Sigmoid colon (tissue), 4 donors: ENCODE measurements around the gene LRPPRC.

DNA sequence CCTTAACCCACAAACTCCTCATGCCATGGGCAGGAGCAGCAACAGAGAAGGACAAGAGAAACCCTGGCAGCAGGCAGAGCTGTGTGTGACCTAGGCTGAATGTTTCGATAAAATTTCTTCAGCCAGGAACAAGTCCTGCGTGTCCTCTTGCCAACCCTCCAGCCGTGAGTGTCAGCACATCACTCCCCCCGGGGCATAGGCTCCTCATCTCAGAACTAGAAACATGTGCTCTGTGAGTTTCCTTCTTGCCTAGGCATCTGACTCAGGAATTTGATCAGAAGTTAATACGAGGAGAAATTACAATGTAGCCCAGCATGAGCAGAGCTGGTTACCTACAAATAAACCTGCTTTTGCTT is 2.2 kb downstream of the ABCG8 start:
- PRO-cap, result no peak
- RAMPAGE, long total RNA, 4 experiments, result no peak in any of the 4 experiments

GRCh38 chr2:43841999-43842183 is 3.1 kb downstream of the ABCG8 start:
- PRO-cap, result no peak
- RAMPAGE, long total RNA, 4 experiments, result no peak in any of the 4 experiments

DNA sequence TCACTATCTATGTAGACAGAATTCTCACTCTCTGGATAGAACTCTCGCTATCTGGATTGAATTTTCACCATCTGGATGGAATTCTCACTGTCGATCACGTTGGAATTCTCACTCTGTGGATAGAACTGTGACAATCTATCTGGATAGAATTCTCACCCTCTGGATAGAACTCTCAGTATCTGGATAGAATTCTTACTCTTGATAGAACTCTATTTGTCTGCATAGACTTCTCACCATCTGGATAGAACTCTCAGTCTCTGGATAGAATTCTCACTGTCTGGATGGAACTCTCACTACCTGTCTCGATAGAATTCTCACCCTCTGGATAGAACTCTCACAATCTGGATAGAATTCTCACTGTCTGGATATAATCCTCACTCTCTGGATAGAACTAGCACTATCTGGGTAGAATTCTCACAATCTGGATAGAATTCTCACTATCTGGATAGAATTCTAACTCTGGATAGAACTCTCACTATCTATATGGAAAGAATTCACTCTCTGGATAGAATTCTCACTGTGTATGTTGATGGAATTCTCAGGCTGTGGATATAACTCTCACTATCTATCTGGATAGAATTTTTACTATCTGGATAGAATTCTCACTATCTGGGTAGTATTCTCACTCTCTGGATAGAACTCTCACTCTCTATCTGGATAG is 31.2 kb downstream of the ABCG8 start:
- PRO-cap, result no peak
- RAMPAGE, long total RNA, 4 experiments, result no peak in any of the 4 experiments

DNA sequence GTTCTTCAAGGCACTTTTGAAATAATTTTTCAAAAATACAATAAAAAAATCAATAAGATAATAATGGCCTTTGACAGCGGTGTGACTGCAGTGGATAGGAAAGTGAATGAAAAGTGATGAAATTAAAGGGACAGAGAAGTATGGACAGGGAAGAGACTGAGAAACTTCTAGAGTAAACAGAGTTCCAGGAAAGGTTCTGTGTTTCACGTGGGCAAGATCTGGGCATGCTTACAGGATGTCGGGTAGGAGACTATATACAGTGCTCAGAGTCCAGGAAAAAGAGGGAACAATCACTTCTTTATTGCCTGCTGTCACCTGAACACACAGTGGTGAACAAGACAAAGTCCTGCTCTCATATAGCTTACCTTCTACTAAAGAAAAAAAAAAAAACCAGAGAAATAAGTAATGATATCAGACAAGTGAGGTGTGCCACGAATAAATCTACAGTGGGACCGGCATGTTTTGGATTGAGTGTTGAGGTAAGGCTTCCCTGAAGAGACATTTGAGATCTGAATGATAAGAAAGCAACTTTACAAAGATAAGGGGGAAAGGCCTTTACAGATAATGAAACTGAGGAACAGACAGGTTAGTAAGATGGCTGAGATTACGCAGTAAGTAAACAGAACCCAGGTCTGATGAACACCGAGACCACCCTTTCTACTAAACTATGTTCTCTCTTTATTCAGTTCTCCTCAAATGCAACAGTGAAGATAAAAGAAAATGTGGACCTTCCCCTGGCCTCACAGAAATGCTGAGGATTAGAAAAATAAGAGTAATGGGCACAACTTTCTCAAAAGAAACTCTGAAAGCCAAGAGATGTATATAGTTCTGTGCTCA is 2.2 kb downstream of the LRPPRC start:
- PRO-cap, result no peak
- RAMPAGE, long total RNA, 4 experiments, result start-site peak on the minus strand in 1 of 4 experiments, centred at position 391 of the sequence, 5 reads per replicate

DNA sequence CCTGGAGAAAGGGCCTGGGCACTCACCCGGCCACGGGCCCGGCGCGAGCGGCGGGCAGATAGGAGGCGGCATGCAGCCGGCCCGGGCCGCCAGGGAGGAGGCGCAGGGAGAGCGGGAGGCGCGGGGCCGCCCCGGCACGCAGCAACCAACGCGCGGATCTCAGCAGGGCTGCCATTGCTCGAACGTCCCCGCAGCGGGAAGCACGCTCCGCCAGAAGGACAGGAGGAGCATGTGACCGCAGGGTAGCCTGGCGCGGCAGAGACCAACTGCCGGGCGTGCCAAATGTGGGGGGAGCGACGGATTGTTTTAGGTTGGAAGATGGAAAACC is at the start of gene LRPPRC:
Gene LRPPRC (minus strand): TSS at position 217 of the 328 bp plus-strand sequence.
- PRO-cap, result unidirectional peak, minus-strand start at position 190 of the sequence
- RAMPAGE, long total RNA, 4 experiments, result start-site peak on the minus strand in 1 of 4 experiments, centred at position 205 of the sequence, 14 reads per replicate

GRCh38 chr2:44286740-44287198 is 11.5 kb downstream of the SLC3A1 start:
- PRO-cap, result no peak
- RAMPAGE, long total RNA, 4 experiments, result no peak in any of the 4 experiments

DNA sequence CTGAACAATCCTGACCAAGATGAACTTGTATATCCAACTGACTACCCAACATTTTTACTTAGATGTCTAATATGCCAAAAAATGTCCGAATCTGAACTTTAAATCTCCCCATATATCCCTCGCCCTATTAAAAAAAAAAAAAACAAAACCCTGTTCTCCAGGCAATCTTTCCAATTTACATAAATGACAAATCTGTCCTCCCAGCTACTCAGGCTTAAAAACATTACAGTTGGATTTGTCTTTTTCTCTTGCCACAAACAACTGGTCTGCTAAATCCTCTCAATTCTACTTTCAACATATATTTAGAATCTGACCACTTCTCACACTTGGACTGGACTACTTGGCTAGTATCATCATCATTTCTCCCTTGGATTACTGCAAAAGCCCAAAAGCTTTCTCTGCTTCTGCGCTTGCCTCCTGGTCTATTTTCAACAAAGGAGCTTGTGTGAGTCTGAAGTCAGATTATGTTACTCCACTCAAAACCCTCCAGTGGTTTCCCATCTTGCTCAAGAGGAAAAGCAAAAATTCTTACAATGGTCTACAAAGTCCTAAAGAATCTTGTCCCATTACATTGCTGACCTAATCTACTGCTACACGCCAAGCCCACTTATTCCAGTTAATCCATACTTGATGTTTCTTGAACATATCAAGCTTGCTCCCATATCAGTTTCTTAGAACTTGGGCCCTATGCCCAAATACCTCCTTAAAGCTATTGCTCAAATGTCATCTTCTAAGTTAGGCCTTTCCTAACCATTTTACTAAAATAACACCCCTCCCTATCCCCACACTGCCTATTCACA is 9.7 kb downstream of the PREPL start:
- PRO-cap, result no peak
- RAMPAGE, long total RNA, 4 experiments, result no peak in any of the 4 experiments

DNA sequence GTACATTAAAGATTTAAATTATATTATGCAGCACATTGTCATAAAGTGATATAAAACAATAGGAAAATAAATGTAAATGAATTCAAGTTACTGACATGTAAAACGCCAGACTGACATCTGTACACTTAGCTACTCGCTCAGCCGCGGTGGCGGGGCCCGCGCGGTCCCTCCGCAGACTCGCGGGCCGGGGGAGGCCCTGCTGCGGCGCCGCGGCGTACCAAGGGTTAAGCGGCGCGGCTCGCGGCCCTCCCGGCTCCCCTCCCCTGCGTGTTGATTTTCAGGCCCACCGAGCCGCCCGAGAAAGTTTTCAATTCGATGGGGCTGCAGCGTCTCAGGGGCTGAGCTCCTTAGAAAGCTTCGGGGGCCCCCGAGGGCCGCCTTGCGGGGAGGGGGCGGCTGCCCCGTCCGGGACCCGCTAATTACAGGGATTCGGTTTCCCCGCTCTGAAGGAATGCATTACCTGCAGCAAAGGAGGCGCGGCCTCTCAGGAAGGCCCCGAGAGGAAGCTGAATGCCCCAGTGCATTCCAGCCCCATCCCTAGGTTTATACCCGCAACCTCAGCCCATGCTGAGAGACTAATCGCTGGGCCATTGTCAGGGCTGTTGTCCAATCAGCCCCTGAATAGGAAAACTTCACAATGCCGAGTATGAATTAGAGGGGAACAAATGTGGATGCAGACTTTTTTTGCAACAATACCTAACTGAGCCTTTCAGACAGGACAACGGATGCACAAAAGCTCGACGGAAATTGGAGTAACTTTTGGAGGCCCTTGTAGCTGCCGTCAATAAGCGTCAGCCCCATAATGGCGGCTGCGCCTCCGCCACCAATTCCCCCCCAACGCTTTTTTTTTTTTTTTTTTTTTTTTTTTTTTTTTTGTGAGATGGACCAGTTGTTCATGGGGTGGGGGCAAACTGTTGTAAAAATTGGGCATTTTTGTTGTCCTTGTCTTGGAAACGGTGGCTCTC is 138.8 kb upstream of the SIX3 start:
- PRO-cap, result no peak
- RAMPAGE, long total RNA, 4 experiments, result no peak in any of the 4 experiments

DNA sequence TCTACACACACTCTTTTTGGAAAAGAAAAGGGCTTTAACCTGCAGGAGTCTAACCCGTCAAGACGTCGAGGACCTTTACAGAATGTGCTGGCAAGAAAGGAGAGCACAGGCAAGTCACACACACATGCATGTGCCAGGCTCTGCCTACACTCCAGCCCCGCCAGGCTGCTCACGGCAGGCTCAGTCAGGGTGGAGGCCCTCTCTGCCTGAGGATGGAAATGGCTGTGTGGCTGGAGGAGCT is 10.2 kb downstream of the SIX3 start:
- PRO-cap, result no peak
- RAMPAGE, long total RNA, 4 experiments, result no peak in any of the 4 experiments

DNA sequence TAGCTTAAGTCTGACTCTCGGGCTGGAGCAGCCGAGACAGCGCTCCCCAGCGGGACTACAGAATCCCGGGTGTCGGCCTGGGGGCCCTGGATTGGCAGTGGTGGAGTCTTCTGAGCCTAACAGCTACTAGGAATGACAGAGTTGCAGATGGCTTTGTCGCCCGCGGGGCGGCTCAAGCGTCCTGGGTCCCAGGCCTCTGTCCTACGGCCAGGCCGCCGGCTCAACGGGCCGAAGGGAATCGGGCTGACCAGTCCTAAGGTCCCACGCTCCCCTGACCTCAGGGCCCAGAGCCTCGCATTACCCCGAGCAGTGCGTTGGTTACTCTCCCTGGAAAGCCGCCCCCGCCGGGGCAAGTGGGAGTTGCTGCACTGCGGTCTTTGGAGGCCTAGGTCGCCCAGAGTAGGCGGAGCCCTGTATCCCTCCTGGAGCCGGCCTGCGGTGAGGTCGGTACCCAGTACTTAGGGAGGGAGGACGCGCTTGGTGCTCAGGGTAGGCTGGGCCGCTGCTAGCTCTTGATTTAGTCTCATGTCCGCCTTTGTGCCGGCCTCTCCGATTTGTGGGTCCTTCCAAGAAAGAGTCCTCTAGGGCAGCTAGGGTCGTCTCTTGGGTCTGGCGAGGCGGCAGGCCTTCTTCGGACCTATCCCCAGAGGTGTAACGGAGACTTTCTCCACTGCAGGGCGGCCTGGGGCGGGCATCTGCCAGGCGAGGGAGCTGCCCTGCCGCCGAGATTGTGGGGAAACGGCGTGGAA is 8.7 kb downstream of the SIX2 start:
- PRO-cap, result no peak
- RAMPAGE, long total RNA, 4 experiments, result no peak in any of the 4 experiments

DNA sequence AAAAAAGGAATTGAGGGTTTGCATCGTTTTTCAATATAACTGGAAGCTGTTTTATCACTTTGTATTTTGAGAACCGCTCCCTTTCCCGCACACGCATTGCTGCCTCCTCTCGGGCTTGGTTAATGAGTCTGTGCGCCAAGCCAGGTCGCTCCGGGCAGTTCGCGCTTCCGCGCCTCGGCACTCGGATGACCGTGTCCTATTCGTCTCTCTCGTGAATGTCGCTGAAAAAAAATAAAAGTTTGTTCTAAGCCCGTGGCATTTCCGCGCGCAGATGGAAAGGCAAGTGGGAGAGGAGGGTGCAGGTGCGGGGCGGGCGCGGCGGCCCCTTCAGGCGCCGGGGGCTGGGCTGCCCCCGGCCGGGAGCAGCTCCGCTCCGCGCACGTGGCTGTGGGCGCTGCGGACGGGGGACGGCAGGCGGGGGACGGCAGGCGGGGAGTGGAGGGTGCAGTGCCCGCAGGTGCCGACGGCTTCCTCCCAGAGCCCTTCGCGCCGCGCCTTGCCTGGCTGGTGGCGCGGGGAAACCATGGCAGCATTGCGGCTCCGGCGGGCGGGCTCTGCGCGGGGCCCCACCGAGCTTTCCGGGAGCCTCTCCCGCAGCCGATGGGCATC is 159.5 kb upstream of the SIX2 start:
- PRO-cap, result unidirectional peak, plus-strand start at position 427 of the sequence
- RAMPAGE, long total RNA, 4 experiments, result no peak in any of the 4 experiments

GRCh38 chr2:45583971-45584517 is 27.0 kb downstream of the SRBD1 start:
- PRO-cap, result no peak
- RAMPAGE, long total RNA, 4 experiments, result no peak in any of the 4 experiments

- PRO-cap, result no peak
- RAMPAGE, long total RNA, 4 experiments, result no peak in any of the 4 experiments
These were observed 30.3 kb downstream of the PRKCE start for GRCh38 chr2:45681670-45682247.

GRCh38 chr2:45700346-45701364 is 49.2 kb downstream of the PRKCE start:
- PRO-cap, result no peak
- RAMPAGE, long total RNA, 4 experiments, result no peak in any of the 4 experiments

GRCh38 chr2:45897801-45898608 is 246.5 kb downstream of the PRKCE start:
- PRO-cap, result no peak
- RAMPAGE, long total RNA, 4 experiments, result no peak in any of the 4 experiments

DNA sequence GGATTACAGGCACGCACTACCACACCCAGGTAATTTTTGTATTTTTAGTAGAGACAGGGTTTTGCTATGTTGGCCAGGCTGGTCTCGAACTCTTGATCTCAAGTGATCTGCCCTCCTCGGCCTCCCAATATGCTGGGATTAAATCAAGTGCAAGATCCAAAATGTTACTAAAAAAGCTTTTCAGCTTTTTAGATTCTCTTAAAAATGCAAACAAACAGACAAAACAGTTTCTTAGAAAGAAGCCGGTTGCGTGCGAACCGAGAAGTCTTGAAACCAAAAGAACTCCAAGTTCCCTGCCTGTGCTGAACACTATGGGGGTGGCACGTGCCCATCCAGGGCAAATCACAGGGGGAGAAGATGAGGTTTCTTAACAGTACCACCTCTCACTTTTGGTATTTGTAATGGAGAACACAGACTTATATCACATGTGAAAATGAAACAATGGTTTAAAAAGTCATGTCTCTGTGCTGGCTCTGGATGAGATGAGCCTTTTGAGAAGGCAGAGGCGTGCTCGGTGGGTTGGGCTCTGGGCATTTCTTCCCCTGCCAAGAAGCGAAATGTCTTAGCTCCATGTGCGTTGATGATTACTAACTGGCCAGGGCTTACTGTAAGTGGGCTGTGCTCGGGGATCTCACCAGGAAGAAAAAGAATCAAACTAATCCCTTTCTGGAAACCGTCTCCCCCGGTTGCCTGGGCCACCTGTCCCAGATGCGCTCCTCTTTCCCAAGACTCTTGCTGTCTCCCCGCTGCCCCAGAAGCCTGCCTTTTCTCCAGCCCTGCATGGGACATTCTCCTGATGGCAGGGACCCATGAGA is 252.8 kb downstream of the PRKCE start:
- PRO-cap, result no peak
- RAMPAGE, long total RNA, 4 experiments, result no peak in any of the 4 experiments

GRCh38 chr2:45922410-45922931 is 271.0 kb downstream of the PRKCE start:
- PRO-cap, result no peak
- RAMPAGE, long total RNA, 4 experiments, result no peak in any of the 4 experiments

DNA sequence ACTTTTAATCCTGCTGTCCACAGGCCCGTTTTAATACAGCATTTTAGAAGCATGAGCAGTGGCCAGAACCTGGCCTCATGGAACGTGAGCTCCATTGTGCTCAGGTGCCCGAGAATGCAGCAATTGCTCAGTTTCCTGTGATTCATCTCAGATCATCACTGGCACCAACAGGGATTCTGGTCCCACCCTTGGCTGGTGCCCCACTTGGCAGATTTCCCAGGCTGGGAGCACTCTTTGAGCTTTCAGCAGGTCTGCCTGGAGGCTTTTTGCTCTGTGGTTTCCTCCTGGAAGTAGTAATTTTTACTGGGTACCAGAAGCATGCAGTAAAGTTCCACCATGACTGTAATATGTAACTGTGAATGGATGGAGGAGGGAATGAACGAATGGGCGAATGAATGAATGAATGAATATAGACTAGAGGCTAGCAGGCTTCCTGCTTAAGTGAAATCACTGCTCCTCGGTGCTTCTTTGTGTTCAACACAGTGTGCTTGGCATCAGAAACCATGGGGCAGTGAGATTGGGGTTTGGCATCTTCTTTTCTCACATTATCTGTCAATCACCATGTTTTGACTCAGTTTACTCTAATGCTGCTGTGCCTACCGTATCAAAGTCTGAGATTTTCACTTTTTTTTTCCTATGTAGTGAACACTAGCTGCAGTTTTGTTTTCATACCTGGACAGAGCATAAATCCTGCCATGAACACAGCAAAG is 312.9 kb downstream of the PRKCE start:
- PRO-cap, result no peak
- RAMPAGE, long total RNA, 4 experiments, result no peak in any of the 4 experiments

DNA sequence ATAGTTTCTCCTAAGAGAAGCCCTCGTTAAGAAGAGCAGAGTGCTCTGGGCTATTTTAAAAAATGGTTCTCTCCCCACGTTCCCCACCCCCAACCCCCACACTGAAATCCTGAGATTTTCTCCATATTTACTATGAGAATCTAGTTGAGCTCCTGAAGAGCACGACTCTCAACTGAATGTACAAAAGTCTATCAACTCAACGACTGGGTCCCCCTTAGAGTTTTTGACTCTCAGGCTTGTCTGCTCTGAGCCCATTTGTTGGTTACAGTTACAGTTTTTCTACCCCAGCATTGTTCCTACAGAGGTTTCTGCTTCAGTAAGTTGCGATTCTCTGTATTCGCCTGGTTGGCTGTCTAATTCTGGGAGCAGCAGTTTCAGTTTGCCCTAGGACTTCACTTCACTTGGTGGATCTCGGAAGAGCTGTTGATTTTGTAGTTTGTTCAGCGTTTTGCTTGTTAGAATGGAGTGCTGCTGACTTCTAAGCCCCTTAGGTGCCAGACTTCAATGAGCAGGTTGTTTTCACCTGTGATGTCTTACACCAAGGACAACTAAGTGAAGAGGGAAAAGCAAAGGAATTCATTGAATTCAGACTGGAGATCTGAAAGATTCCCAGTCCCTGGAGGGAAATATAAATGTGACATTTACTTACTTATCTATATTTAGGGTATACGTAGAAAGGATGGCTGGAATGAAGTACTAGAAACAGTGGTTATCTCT is 296.6 kb upstream of the EPAS1 start:
- PRO-cap, result no peak
- RAMPAGE, long total RNA, 4 experiments, result no peak in any of the 4 experiments

DNA sequence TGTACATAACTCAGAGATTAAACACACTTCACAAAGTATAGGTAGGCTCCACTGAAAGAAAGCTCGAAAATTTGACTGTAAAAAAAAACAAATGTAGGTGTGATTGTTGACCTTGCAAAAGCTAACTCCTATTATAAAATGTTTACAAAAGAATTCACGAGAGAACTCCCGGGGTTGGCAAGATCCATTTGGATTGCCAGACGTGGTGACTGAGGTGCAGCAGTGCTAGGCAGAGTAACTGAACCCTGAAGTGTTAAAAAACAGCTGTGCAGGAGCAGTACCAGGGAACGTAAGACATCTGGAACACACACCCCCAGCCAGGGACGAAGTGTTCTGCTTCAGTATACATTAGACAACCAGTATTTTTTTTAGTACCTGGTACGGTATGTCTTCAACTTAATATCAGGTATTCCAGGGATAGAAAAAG is 272.2 kb upstream of the EPAS1 start:
- PRO-cap, result no peak
- RAMPAGE, long total RNA, 4 experiments, result no peak in any of the 4 experiments